OVCAR3 (cell line): Measurements from ENCODE around the gene PPIC.

DNA sequence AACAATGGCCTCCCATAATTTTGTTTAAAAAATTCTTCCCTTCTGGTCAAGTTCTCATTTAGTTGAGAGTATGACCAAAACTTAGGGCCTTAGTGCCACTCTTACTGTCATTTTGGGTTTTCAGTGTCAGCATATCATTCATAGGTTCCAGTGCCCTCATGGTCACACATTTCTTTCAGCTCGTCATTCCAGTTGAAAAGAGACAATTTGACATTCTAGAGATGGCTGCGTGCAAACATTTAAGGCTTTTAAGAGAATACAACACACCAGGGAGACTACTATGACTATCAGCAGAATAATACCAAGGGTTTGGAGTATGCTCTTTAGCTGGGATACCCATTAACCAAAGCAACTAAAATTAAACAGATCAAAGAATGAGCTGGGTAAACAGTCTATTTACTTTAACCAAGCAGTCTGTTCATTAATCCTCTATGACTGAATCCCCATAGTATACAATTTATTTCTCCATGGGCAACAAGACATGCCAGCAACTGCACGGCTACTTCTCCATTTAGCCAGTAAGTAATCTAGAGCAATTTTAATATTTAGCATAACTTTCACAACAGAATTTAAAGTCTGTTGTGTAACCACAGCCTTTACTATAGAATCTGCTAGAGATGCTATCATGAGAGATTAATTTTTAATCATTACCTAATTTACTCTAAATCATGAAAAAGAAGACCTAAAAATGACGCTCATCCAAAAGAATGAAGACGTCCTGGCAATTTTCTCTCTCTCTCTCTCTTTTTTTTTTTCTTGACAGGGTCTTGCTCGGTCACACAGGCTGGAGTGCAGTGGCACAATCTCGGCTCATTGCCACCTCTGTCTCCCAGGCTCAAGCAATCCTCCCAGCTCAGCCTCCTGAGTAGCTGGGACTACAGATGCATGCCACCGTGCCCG lies 77.6 kb downstream of the CDO1 start:
- RRBS = no CpG with 5 or more reads among the region's 9 CpGs

DNA sequence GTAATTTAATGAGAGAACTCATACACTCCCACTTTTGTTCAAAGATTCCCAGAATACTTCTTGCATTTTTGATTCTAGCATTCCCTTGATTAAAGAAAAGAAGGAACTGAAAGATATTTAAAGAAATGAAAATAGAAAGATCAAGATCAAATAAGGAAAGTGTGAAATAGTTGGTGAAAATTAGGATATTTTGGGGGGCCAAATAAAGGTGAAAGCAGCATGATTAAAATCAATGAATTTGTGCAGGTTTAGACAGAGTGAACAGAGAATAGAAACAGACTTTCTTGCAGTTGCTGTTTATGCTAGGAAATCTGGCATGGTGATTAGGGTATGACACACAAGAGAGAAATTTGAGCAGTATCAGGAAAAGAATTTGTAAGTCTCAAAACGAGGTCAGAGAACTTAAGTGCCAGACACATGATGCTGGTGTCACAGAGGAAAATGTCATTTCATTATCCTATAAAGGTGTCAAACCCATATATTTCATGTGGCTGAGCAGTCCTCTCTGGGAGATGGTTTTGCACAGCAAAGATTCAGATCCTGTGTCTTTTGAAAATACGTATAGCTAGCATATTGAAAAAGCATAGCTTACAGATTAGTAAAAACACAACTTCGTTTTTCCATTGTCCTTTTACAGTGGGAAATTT lies 15.7 kb downstream of the LVRN start:
- RRBS = no CpG with 5 or more reads among the region's 3 CpGs

DNA sequence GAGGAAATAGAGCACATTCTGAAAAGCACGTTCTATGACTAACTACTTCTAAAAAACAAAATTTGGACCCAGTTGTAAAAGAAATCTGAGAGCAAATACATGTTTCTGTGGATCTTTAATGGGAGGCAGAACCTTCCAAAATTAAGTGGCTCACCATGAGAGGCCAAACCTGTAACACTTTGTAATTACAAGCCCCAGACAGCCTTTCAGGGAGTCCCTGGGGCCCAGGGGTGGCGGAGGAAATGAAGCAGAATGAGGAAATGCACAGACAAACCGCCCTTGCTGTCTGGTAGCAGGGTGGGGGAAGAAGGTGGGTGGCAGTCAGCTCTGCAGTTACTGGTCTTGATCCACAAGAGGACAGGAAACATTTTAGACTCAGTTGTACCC lies 6.5 kb downstream of the ARL14EPL start:
- RRBS = no CpG with 5 or more reads among the region's 3 CpGs

DNA sequence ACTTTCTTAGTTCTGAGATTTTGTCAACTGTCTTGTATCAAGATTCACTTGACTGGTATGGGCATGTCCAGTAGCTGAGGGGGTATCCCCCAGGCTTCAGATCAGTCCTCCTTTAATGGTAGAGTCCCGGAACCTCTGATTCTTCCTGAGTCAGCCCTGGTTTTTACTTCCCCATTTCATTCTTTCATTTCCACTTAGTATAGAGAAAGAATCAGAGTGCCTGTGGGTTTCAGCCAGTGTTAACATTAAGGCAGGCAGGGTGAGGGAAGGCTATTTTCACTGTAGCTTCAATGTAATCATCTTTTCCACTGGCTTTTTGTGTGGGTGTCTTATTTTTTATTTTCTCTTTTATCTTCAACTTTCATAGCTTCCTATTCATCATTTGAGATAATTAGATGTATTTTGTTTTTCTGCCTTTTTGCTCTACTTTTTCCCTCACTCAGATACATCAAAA lies 8.3 kb upstream of the COMMD10 start:
- RRBS = no CpG with 5 or more reads among the region's 1 CpG

- RRBS = no CpG with 5 or more reads among the region's 9 CpGs
Observed at GRCh38 chr5:116388717-116389241, 185.8 kb downstream of the SEMA6A start.

GRCh38 chr5:116531639-116532319 lies 42.8 kb downstream of the SEMA6A start:
- RRBS = no CpG with 5 or more reads among the region's 5 CpGs

GRCh38 chr5:116576101-116576798 lies 1.6 kb upstream of the SEMA6A start:
- RRBS = 6% methylated on average over 12 of the region's 45 CpGs

DNA sequence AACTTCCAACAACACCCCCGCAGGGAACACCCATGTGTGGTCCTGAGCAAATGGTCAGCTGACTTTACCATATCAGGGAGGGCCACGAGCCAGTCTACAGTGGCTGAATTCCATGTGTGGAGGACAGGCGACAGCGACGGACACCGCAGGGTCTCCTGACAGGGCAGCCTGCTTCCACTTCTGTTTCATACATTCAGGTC lies 415.6 kb downstream of the DTWD2 start:
- RRBS = no CpG with 5 or more reads among the region's 6 CpGs

- RRBS = no CpG with 5 or more reads among the region's 21 CpGs
Observed at GRCh38 chr5:119070344-119070984, 423 bp upstream of the DMXL1 start.

DNA sequence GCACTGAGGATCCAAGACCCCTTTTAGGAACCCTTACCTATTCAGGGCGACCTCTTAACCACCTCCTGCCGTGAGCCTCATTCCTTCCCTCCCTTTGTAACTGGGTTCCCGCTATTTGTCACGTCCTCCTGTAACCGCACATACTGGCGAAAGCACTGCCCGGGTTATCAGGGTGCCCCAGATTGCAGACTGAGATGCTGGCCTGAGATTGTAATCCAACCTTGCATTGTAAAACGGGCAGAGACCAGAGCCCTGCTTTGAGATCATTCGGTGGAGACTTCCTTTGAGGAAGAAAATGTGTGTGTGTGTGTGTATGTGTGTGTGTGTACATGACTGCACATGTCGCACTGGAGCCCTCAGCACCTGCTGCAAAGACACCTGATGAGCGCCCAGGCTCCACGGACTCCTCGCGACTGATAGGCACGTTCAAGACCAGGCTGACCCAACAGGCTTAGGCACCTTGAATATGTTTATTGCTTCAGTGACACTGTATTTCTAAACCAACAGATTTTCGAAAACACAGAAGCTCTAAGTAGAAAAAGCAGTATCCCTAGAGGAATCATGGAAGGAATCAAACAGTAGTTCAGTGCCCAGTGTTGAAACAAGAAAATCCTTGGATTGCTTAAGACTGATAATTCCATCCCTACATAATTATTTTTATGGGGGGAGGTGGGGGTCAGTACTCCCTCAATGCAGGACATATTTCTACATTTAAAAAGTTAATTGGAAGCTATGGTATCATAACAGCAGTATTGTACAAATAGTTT lies 86.5 kb upstream of the TNFAIP8 start:
- RRBS = no CpG with 5 or more reads among the region's 16 CpGs

DNA sequence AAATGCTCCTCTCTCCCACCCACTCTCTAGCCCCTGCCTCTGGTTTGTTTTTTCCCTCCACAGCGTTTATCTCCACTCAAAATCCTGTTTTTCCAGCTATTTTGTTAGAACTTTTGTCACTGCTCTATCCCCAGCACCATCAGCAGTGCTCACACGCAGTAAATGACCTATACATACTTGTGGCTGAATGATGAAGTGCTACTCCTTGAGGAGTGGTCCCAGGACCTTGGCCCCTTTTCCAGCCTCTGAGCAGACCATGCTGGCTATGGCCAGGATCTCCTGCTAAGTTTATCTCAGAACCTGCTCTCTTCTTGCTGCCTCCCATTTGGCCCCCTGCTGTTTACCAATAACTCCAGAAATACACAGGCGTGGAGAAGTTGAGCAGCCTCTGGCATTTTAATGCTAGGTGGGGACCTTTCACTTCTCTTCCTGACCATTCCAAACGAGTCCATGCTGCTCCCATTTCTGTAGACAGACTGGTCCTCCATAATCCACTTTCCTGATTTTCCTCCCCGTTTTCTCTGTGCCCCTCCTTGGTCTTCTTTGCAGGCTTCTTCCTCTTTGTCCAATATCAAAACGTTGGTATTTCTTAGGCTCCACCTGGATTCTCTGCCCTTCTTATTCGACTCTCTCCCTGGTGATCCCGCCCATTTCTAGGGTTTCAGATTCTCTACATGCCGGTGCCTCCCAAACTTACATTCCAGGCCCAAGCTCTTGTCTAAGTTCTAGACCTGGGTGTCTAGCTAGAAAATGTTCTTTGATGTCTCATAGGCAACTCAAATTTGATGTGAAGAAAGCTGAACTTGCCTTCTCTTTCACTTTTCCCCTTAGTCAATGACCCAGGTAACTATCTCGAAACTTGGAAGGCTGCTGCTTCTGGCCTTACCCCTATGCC lies 33.4 kb upstream of the TNFAIP8 start:
- RRBS = no CpG with 5 or more reads among the region's 10 CpGs

GRCh38 chr5:119337607-119338014 lies 18.2 kb upstream of the TNFAIP8 start:
- RRBS = no CpG with 5 or more reads among the region's 6 CpGs

GRCh38 chr5:119411695-119412493 lies 40.4 kb upstream of the HSD17B4 start:
- RRBS = 10% methylated on average over 4 of the region's 15 CpGs

DNA sequence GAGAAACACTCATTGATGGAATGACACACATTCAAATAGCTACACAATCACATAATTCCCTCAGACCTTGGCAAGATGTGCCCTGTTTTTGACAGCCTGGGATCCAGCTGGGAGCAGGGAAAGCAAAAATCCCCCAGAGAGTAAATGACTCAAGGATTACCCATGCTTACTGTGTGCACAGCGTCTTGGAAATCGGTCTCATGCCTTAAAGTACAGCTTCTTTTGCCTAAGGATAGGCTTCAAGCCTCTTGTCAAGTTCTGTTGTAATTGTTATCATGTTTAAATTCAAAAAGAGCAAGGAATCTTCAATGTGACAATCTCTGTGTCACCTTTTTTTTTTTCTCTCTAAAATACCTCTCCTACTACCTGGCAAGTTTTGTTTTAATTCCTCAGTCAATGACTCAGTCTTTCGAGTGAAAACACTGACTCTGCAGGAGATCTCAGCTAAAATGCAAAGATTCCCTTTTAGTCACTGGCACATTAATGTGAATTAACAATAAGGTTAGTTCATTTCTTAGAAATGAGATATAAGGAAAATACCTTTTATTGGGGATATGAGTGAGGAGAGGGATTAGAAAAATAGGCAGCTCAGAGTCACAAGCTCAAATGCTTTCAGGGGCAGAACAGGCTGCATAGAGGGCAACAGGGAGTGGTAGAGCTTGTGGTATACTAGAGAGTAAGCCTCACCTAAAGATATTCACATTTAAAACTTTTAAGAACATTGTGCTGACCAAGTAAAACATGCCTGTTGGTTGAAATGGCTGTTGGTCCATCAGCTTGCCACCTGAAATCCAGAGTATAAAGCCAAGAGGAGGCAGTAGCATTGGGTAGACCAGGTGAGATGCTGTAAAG lies 3.9 kb downstream of the ENSG00000250803 start:
- RRBS = no CpG with 5 or more reads among the region's 3 CpGs

DNA sequence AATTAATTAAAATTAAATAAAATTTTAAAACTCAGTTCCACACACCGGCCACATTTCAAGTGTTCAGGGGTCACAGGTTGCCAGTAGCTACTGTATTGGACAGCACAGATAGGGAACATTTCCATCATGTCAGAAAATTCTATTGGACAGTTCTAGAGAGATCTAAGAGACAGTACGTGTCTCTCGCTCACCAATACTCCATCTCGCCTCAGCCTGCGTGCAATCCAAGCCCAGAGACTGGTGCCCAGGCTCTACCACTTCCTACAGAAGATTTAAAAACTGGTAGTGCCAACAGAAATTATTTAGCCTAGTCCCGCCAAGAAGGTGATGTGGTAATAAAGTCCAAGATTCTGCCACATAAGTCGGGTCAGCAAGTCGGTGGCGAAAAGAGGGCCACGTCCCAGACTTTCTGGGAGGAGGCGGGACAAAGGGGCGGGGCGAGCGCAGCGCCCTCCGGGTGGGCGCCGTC lies 364 bp upstream of the SNX2 start:
- RRBS = no CpG with 5 or more reads among the region's 18 CpGs

DNA sequence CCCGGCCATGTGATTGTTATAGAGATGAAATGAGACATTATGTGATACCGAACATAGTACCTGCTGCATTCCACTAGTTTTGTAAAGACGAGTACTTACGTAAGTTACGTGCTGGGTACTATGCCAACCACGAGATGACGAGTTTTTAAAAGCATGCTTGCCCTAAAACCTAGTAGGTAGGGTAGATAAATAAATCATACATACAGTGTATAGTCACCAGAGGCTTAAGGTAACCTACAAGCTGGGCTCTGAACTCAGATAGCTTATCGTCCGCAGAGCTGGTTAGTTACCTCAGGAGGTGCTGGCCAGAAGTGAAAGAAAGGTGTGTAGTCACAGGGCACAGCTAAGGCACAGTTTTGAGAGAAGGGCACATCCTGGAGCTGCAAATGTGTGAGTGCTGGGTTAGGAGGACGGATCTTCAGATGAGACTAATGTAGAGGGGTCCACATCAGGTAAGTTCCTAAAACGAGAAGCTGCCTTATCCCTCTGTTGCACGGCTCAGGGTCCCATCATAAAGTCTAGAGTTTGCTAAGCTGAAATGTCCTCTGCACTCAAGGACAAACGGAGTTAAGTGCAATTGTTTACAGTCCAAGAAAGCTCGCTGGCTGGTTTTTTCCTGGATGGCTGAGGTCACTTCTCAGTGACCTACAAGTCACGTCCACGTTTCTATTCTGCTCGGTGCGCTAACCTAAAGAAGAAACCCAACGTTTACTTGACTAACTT lies 1.2 kb upstream of the SNX24 start:
- RRBS = no CpG with 5 or more reads among the region's 19 CpGs

GRCh38 chr5:123036322-123036936 lies at the start of gene PPIC:
Gene PPIC, minus strand, starts transcription at chr5:123036725.
- RRBS = 7% methylated on average over 21 of the region's 74 CpGs

DNA sequence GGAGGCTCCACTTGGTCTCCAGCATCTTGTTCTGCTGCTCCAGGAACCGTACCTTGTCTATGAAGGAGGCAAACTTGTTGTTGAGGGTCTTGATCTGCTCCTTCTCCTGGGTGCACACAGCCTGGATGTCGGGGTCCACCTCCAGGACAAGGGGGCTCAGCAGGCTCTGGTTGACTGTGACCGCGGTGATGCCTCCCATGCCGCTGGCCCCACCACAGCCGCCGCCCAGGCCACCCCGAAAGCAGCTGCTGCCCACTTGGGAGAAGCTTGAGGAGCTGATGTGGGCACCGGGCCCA lies 21.3 kb downstream of the CEP120 start:
- RRBS = no CpG with 5 or more reads among the region's 9 CpGs

DNA sequence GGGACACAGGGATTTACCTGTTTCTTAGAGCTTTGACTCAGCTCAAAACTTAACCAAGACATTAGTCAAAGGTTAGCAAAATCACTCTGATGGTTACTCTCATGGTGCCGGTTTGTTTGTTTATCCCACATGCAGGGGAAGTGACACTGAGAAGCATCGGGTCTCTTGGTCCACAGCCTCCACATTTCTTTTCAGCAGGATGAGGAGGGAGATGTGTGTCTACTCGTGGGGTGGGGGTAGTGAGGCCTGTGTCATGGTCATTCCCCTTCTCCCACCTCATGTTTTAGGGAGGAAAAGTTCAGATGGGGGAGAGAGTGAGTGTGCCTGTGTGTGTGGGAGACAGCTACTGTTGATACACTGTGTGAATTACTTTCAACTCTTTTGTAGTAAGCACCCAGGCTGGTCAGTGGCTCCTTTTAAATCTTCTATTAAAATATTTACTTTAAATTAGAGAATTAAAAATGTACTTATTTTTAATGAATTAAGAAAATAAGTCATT lies 1.2 kb downstream of the CSNK1G3 start:
- RRBS = no CpG with 5 or more reads among the region's 3 CpGs

GRCh38 chr5:123700547-123700980 lies 188.6 kb downstream of the CSNK1G3 start:
- RRBS = no CpG with 5 or more reads among the region's 3 CpGs